PFSK-1 (cell line): Measurements from ENCODE around the genes TRH and ACKR4.

DNA sequence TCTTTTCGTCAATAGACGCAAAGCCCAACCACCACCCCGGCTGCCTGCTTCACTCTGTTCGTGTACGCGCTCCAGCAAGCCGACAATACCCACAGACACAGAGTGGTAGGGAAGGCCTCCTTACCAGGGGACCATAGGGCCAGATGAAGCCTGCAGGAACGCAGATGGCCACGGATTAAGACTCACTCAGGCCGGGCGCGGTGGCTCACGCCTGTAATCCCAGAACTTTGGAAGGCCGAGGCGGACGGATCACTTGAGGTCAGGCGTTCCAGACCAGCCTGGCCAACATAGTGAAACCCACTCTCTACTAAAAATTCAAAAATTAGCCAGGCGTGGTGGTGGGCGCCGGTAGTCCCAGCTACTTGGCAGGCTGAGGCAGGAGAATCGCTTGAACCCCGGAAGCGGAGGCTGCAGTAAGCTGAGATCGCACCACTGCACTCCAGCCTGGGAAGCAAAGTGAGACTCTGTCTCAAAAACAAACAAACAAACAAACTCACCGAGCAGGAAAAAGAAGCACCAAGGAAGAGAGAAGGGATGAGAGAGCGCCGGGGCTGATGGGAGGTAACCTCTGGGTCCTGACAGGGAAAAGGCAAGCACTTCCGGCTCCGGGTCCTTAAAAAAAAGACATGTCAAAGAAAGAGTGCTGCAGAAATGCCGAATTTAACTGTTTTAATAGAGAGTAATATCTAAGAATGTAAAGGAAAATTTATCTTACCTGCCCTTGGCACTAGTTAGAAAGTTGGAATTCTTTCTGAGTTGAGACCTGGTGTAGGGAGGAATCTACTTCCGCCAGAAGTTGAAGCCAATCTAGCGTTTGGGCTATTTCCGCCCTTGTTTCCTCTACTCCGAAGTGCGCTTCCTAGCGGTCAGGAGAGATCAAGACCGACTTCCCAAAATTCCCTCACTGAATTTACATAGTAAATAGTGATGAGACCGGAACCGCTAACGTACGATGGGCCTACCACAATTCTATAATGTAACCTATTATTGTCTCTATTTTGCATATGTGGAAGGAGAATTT, 29.2 kb downstream of the EFCAB12 start:
- RRBS = no CpG with 5 or more reads among the region's 41 CpGs

DNA sequence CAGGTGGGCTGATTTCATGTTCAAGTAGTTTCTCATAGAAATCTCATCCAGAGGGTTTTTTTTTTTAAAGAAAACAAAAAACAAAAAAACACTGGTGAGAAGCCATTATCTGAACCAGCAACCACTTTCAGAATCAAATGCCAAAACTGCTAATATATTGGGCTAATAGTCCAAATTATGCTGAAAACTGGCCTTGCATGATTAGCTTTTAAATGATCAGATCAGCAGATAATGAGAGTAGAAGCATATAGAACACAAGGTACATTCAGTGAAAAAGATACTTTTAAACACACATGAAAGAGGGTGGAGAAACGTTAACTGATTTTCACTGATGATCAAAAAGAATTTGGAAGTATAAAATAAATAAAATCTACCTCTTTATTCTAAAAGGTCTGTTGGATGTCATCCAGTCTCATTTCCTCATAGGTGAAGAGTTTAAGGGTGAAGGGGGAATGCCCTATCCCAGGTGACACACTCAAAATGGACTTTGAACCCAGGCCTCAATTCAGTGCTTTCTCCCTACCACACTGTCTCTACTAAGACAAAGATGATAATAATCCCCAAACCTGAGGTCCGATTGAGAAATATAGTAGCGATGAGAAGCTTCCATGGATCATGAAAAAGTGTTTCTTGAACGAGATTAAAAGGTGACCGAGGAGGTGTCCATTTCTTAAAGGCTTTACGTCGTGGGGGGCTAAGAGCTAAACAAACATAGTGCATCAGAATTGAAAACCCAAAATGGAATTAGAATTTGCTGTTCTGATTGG, 5.0 kb upstream of the EFCAB12 start:
- RRBS = no CpG with 5 or more reads among the region's 7 CpGs

- RRBS = no CpG with 5 or more reads among the region's 10 CpGs
These were observed 22.2 kb upstream of the RHO start for GRCh38 chr3:129506170-129506731.

- RRBS = no CpG with 5 or more reads among the region's 7 CpGs
These were observed 14.9 kb upstream of the RHO start for GRCh38 chr3:129513533-129513902.

DNA sequence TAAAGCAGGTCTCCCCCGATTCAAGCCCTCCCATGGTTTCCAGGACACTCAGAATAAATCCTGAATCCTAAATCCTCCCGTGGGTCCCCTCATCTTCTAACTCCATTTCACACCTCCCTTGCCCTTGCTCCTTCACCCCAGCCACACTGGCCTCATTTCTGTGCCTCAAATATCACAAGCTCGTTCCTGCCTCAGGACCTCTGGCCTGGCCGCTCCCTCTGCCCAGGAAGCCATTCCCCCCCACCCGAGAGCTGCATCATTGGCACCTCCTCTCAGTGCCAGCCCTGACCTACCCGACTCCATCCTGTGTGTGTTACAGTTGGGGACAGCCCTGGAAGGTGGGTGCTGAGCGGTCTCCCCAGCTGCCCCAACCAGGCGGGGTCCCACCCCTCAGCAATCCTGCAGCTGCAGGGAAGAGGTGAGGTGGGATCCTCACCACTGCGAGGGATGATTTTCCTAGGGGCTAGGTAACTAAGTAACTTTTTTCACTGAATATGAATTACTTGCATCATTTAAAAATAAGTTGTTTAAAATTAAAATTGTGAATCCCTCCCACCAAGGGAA, 14.5 kb downstream of the PLXND1 start:
- RRBS = no CpG with 5 or more reads among the region's 9 CpGs

GRCh38 chr3:129614748-129615400, 8.4 kb upstream of the PLXND1 start:
- RRBS = no CpG with 5 or more reads among the region's 7 CpGs

DNA sequence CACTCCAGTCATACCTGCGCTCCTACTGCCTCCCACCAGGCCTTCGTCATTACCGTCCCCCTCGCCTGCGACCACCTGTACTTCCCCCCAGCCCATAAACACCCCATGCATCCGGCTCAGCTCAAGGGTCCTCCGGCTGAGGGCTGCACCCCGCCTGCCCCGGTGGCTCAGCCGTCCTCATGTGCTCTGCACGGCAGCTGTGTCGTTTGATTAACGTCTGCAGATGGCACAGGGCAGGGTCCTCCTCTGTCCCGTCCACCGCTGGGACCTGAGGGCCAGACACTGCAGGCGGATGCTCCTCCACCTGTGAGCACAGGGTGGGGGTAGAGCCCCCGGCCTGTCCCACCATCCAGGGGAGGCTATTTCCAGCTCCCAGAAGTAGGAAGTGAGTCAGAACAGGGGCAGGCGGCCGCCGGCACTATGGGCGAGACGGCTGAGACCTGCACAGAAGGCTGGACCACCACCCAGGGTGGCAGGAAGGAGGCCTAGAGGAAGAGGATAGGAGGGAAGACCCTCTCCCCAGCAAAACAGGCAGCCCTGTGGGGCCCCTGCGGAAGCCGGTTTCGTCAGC, 12.4 kb upstream of the PLXND1 start:
- RRBS = 5% methylated on average over 4 of the region's 25 CpGs

DNA sequence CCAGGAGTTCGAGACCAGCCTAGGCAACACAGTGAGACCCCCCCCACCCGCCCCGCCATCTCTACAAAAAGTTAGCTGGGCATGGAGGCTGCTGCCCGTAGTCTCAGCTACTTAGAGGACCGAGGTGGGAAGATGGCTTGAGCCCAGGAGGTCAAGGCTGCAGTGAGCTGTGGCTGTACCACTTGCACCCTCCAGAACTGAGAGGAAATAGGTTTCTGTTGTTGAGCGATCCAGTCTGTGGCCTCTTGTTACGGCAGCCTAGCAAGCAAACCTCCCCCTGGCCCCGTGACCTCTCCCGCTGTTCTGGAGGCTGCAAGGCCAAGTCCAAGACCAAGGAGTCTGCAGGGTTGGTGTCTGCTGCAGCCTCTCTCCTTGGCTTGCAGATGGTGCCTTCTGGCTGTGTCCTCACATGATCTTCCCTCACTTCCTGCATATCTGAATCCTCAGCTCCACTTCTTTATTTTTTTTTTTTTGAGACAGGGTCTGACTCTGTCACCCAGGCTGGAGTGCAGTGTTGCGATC, 17.8 kb upstream of the PLXND1 start:
- RRBS = no CpG with 5 or more reads among the region's 10 CpGs

- RRBS = no CpG with 5 or more reads among the region's 4 CpGs
These were observed 50.2 kb upstream of the PLXND1 start for GRCh38 chr3:129656612-129657044.

DNA sequence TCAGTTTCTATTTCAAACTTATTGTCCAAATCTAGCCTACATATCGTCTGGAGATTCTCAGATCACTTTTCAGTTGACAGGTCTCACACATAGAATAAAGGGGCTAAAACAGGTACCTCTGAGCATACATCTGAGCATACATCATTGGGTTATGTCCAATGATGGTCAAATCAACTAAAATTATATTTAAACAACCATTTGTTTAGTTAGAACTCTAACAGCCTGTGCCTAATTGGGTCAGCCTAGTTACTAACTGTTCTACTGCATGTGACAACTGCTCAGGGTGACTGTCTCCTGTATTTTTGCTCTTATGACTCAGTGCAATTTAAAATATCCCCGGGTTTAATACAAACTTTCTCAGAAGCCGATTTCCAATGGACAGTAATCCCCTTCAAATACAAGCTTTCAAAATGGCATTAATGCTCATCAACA, 57.7 kb upstream of the PLXND1 start:
- RRBS = no CpG with 5 or more reads among the region's 3 CpGs

GRCh38 chr3:129827645-129828695, 65.5 kb downstream of the TMCC1 start:
- RRBS = no CpG with 5 or more reads among the region's 12 CpGs

DNA sequence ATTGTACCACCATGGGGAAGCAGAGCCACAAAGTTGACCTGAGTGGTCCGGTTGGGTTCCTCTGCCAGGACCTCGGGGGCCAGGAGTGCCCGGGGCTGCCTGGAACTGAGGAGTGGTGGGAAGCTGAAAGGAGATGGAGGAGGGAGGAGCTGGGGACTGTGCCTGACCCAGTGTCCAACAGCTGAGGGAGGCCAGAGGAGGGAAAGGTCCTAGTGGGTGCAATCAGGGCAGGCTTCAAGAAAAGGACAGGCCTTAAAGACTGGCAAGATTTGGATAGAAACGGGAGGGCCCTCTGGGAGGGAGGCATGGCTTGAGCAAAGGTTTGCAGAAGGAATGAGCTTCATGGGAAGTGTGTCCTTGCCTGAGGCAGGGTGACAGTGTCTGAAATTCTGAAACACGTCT, 32.1 kb upstream of the TRH start:
- RRBS = no CpG with 5 or more reads among the region's 5 CpGs

DNA sequence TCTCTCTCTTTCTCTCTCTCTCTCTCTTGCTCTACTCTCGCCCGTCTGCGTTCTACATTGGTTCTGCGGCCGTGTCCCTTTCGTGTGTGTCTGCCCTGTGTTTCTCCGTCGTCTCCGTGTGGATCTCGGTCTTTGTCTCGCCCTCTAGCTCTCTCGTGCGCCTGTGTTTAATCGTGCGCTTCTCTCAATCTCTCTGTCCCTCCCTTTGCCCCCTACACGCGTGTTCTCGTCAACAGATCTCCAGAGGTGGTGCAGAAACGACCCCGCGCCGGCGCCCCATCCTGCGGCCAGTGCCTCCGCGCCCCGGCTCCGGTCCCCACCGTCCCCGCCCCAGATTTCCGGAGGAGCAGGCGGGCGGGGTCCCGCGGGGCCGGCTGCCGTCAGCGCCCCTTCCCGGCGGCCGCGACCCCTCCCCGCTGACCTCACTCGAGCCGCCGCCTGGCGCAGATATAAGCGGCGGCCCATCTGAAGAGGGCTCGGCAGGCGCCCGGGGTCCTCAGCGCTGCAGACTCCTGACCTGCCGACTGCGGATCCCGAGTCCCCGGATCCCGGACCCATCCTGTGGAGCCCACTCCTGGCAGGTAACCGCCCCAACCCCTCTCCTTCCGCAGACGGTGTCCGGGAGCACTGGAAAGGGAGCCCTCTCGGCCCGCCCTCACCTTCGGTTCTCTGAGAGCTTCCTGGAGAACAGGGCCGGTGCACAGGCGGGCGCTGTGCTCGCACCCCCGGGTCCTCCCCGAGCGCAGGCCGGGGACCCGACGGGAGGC, at the start of gene TRH:
Gene TRH, plus strand, starts transcription at position 478 of the 767 bp plus-strand sequence.
- RRBS = 49% methylated on average over 31 of the region's 75 CpGs

DNA sequence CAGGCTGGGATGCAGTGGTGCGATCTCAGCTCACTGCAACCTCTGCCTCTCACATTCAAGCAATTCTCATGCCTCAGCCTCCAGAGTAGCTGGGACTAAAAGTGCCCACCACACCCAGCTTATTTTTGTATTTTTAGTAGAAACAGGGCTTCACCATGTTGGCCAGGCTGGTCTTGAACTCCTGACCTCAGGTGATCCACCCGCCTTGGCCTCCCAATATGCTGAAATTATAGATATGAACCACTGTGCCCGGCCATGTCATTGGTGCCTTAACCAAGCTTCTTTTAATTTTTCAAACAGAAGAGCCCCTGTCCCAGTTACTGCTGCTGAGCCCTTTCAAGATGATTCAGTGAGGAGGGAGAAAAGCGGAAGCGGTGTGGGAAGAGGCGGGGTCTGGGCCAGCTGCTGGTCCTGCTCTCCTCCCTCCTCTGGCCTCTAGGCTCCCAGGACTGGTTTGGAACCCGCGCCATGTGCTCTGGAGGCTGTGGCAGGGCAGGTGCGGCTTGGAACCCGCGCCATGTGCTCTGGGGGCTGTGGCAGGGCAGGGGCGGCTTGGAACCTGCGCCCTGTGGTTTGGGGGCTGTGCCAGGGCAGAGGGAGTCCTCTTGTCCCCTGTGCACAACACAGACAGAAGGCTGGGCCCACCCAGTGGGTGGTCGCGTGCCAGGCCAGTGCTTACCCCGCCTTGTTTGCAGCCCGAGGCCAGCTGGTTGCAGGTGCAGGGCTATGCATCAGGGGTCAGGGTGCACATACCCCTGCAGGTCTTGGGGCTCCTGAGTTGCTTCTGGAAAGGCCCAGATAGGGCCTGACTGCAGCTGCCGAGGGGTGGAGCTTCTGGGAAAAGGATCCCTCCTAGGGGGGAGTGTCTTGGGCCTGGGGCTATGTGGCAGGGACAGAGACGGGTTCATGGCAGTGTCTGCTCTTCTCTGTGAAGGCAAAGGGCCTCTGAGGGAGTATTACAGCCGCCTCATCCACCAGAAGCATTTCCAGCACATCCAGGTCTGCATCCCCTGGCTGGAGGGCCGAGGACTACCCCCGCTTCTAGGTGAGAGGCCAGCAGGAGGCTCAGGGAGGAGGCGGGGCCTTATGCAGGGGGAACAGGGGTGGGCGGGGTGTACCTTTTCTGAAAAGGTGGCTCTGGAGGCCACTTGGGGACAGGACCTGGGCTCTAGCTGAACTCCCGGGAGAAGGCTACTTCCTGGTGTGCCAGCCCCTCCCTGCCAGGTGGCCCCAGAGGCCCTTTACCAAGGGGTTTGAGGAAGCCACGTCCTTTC, 12.3 kb downstream of the ALG1L2 start:
- RRBS = no CpG with 5 or more reads among the region's 26 CpGs

GRCh38 chr3:131380699-131381656, 596 bp upstream of the NUDT16 start:
- RRBS = 1% methylated on average over 5 of the region's 28 CpGs

DNA sequence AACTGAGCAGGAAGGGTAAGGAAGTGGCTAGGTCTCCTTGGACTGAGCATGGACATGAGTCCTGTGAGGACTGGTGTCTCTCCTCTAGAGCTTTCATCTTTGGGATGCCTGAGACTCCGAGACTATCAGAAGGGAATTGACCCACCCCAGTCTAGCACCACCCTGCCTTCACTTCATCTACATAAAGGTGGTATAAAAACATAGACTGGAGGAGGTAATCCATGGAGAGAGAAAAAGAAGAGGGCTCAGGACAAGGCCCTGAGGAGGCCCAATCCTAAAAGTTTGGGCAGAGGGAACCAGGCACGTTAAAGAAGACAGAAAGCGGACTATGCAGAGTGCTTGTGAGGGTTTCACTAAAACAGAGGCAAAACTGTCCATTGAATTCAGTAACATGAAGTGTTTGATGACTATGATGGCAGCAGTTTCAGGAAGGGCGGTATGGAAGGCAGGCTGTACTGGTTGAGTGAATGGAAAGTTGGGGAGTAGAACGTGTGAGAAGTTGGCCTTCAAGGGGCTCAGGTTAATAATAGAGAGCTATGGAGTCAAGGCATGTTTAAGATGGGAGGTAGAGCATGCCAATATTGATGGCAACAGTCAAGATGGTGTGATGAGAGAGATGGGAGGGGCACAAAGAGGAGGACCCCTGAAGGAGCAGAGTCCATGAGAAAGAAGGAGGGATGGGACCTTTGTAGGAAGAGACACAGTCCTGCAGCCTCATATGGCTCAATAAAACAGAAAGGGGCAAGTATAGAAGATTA, 2.5 kb downstream of the NUDT16 start:
- RRBS = no CpG with 5 or more reads among the region's 5 CpGs

GRCh38 chr3:131477617-131478401, 25.0 kb downstream of the MRPL3 start:
- RRBS = no CpG with 5 or more reads among the region's 4 CpGs

- RRBS = 41% methylated on average over 14 of the region's 42 CpGs
These were observed 24.2 kb upstream of the MRPL3 start for GRCh38 chr3:131526758-131527511.

DNA sequence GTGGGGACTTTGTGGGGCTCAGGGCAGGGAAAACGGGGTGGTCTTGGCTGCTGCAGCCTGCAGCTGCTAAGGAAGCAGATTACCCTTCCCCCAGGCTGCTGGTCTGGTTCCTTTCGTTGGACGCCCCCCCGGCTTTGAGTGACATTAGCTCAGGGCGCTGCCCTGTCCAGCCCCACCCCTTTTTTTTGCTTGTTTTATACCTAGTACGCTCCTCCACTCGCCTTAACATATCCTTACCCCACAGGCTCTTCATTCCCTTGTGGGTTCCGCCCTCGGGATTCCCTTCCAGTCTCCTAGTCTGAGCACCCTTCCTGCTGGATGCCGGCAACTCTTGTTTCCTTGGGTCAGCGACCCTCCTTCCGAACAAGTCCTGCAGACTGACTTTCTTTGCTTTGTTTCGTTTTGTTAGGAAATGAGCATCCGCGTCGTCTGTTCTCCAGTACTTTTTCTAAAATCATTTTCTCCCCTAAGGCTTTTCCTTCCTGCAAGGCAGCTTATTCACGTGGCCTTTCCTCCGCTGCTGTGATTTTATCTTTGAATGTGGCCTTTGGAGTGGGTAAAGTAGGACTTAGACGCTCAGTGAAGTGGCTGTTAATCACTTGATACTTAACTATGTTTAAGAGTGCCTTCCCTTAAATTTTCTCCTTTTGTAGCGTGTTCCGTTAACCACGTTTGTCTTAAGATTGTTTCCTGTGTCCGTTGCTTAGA, 670 bp downstream of the DNAJC13 start:
- RRBS = no CpG with 5 or more reads among the region's 23 CpGs

GRCh38 chr3:132596817-132597376, at the start of gene ACKR4:
Gene ACKR4, plus strand, starts transcription at chr3:132597270.
- RRBS = no CpG with 5 or more reads among the region's 2 CpGs